Measurements from ENCODE around the genes NHERF4 and NECTIN1.

- RRBS: no CpG with 5 or more reads among the region's 20 CpGs
These were observed 4.5 kb upstream of the BCL9L start for GRCh38 chr11:118930091-118930771.

DNA sequence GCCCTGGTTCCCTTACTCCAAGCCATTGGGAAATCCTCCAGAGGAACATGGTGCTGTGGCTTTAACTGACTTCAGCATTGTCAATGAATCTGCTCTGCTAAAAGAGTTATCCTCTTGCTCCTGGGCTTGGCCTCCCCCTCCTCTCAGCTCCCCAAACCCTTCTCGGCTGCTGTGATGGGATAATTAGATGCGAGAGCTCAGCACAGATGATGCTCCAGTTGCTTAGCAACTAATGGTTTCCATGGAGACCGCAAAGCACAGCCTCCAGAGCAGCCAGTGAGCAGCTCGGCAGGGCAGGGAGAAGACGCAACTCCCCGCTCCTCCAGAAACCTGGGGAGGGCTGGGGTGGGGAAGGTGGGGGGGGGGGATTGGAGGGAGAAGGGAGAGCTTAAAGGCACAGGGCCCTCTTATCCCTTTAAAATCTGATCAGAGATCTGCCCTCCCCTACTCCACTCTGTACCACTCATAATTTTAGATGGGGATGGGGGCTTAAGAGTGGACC lies 2.8 kb upstream of the UPK2 start:
- RRBS: no CpG with 5 or more reads among the region's 6 CpGs

- RRBS: no CpG with 5 or more reads among the region's 8 CpGs
These were observed 2.8 kb downstream of the RPS25 start for GRCh38 chr11:119015105-119015943.

DNA sequence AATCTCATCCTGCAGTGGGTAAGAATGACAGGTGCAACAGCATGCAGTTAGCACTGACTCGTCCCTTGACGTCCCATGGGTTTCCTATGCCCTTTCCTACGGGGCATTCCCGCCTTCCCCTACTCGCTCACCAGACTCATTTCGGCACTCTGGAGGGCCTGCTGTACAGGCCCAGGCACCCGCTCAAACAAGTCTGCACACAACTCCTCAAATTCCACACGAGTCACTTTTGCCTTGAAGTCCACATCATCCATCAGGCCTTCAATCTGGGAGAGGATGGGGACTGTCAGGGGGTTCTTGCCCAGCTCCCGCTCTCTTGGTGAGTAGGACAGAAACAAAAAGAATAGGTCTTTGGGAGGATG lies 4.9 kb downstream of the HYOU1 start:
- RRBS: no CpG with 5 or more reads among the region's 9 CpGs

GRCh38 chr11:119068030-119068301 lies 348 bp downstream of the VPS11 start:
- RRBS: no CpG with 5 or more reads among the region's 10 CpGs

GRCh38 chr11:119095537-119095887 lies 247 bp upstream of the H2AX start:
- RRBS: 1% methylated on average over 7 of the region's 22 CpGs

DNA sequence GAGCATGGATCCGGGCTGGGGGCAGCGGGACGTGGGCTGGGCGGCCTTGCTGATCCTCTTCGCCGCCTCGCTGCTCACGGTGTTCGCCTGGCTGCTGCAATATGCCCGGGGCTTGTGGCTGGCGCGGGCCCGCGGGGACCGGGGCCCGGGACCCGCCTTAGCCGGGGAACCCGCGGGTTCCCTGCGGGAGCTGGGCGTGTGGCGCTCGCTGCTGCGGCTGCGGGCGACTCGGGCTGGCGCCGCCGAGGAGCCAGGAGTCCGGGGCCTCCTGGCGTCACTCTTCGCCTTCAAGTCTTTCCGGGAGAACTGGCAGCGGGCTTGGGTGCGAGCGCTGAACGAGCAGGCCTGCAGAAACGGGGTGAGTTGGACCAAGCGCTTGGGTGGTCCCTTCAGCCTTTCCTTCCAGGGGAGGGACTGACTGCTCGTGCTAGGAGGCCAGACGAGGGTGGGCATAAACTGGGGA lies 625 bp downstream of the C2CD2L start:
- RRBS: 1% methylated on average over 17 of the region's 43 CpGs

DNA sequence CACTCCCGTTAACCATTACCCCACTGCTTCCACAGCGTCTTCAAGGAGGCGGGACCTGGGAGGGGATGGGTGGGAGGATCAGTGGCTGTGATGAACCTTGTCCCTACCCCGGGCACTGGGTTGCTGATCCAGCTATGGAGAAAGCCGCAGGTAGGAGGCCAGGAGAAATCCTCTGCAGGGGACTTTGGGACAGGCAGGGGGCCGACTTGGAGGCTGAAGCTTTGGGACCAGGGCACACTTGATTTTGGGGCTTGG lies at the start of gene NHERF4:
Gene NHERF4, plus strand, starts transcription at position 115 of the 255 bp plus-strand sequence.
- RRBS: no CpG with 5 or more reads among the region's 6 CpGs

- RRBS: no CpG with 5 or more reads among the region's 14 CpGs
These were observed 918 bp downstream of the NHERF4 start for GRCh38 chr11:119186117-119186668.

DNA sequence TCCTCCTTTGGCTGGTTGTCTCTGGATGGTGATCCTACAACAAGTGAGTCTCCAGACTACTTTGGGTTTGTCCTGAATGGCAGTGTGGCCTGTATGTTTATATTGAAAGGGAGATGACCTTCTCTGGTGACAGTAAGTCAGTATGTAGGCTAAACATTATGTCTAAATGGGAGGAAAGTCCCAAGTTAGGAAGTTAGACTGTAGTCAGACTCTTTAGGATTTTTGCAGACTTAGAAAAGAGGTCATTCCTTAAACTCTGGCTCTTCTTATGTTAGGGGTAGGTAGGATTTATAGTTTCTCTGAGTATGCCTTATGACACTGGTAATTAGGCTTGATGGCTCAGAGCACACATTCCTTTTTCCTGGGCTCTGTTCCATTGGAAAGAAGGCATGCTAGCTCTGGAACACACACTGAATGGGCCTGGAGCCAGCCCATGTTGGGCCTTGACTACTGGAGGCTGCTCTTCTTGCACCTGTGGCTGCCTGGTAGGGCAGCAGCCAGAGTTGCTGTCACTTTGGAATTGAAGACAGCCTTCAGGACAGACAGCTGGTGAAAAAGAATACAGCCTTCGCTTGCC lies 18.3 kb downstream of the MCAM start:
- RRBS: no CpG with 5 or more reads among the region's 1 CpG

- RRBS: no CpG with 5 or more reads among the region's 3 CpGs
These were observed 10.2 kb downstream of the MCAM start for GRCh38 chr11:119306566-119307298.

- RRBS: no CpG with 5 or more reads among the region's 15 CpGs
These were observed 595 bp downstream of the RNF26 start for GRCh38 chr11:119334831-119335413.

GRCh38 chr11:119356075-119357159 lies 9.9 kb upstream of the MFRP start:
- RRBS: no CpG with 5 or more reads among the region's 65 CpGs

GRCh38 chr11:119372812-119373343 lies 8.6 kb downstream of the USP2 start:
- RRBS: 75% methylated on average over 11 of the region's 21 CpGs

- RRBS: 84% methylated on average over 12 of the region's 37 CpGs
These were observed 64.0 kb downstream of the NECTIN1 start for GRCh38 chr11:119664866-119665441.

DNA sequence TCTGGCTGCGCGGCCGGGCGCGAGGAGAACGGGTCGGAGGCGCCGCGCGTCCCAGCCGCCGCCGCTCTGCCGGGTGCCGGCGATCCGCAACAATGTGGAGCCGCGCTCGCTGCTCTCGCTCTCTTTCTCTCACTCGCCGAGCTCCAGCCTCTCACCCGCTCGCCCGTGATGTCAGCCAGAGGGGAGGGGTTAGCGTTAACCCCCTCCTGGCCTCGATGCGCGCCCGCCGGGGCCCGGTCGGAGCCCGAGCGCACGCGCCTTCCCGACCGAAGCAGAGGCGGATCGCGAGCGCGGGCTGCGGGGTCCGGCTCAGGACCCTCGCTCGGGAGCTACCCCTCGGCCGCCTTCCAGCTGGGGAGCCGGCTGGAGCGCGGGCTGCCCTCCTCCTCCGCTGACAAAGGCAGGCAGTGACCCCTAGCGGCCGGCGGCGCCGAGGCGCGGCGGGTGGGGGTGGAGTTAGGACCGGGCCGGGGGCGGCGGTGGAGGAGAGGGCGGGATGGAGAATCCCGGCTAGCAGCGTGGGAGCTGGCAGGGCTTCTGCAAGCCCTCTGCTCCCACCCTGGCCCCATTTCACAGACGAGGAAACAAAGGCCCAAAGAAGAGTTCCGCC lies at the start of gene NECTIN1:
Gene NECTIN1, minus strand, starts transcription at position 126 of the 610 bp plus-strand sequence.
- RRBS: 2% methylated on average over 49 of the region's 73 CpGs

- RRBS: no CpG with 5 or more reads among the region's 2 CpGs
These were observed 11.1 kb upstream of the NECTIN1 start for GRCh38 chr11:119740126-119740411.

DNA sequence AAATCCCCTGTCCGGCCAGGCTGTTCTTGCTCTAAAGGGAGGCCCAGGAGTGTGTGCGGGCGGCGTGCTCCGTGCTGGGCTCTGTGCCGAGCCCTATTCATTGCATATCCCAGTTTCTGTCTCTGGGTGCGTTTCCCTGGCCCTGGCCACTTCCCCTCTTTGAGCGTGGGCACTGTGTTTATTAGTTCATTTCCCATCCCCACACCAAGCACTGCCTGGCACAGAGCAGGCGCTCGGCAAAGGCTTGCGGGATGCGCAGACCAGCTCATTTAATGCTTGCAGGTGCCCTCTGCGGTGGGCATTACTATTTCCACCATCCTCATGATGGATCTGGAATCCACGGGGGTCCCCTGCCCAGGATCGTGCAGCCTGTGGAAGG lies 31.6 kb upstream of the TRIM29 start:
- RRBS: 4% methylated on average over 1 of the region's 15 CpGs

DNA sequence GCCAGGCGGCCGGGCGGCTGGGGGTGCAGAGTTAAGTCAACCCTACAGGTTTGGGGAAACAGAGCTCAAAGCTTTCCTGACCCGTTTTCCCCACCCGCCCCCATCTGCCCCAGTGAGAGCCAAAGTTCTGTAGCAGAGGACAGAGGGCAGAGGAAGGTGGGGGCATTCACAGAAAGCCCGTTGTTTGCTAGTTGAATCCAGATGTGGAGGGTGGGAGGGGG lies 13.0 kb upstream of the OAF start:
- RRBS: 0% methylated on average over 2 of the region's 6 CpGs

DNA sequence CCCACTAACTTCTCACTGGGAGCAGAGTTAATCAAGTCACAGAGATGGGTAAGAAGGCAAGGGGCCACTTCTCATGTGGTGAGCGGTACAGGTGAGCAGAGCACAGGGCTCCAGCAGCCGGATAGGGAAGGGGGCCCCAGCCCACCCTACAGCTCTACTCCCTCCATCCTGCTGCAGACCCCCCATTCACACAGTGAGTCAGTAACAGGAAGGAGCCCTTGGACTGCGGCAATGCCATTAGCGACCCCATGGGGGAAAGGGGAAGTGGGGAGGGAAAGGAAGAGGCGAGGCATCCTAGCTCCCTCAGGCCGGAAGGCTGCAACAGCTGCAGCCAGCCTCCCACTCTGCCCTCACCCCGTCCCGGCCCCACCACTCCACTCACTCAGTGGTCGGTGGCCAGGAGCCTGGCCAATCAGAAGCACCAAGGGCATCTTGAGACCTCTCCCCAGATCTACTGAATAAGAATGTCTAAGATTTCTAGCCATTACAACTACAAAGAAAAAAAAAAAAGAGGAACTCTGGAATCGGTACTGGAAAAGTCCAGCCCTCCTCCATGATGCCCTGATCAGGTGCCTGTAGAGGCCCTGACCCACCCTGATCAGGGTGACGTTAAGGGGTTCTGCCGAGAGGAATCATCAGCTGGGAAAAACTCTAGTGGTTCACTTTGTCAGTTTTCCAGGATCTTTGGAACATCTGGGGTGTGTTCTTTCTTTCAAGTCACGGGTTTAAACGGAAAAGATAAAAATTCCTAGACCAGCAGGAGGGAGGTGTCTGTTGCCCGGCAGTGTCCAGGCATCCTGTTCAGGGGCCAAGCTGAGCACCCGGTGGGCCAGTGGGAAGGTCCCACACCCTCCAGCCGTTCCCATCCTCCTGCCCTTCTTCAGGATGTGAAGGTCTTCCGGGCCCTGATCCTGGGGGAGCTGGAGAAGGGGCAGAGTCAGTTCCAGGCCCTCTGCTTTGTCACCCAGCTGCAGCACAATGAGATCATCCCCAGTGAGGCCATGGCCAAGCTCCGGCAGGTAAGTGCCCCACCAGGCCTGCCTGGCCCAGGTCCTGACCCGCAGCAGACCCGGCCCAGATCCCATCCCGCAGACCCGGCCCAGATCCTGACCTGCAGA lies 14.3 kb downstream of the OAF start:
- RRBS: 39% methylated on average over 8 of the region's 23 CpGs